Kidney epithelial cell (primary cell): ENCODE measurements around a stretch of chr3.

- RAMPAGE, long total RNA: no peak
These were observed 29.2 kb upstream of the SRPRB start for GRCh38 chr3:133776481-133776808.

DNA sequence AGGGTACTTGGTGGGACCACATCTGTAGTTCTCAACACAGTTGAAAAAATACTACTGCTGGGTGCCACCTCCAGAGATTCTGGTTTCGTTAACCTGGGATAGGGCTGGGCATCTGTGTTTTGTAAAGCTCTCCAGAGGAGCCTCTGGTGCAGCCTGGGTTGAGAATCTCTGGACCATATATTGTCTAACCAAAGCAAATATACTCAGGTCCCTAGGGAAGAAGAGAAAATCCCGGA lies 52.2 kb upstream of the RAB6B start:
- RAMPAGE, long total RNA: no peak
- RRBS: no CpG with 5 or more reads among the region's 2 CpGs

DNA sequence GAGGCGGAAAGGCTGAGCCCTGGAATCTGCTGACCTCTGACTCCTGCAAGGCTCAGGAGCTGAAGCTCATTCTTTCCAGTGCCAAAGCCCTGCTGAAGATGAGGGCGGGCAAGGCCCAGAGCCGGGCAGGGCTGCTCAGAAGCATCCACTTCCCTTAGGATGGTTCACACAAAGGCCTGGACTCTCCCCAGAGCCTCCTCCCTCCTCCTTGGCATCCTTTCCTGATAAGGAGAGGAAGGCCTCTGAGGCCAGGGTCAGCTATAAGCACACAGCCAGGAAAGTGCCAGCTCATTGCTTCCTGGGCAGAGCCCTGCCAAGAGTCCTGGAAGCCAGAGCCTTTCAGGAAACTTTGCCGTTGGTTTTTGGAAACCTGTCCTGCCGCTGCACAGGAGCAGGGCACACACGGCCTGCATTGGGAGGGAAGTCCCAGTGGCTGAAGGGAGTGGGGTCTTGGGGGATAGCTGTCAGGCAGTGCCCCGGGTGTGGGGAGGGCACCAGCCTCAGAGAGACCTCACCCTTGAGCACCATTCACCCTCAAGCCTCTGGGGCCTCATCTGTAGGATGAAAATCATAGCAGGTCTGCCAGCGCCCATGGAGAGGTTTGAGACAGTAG lies 37.3 kb upstream of the SLCO2A1 start:
- RAMPAGE, long total RNA: no peak
- RRBS: no CpG with 5 or more reads among the region's 8 CpGs

GRCh38 chr3:134202498-134202984 lies 48.1 kb downstream of the RYK start:
- RAMPAGE, long total RNA: no peak
- RRBS: no CpG with 5 or more reads among the region's 4 CpGs

DNA sequence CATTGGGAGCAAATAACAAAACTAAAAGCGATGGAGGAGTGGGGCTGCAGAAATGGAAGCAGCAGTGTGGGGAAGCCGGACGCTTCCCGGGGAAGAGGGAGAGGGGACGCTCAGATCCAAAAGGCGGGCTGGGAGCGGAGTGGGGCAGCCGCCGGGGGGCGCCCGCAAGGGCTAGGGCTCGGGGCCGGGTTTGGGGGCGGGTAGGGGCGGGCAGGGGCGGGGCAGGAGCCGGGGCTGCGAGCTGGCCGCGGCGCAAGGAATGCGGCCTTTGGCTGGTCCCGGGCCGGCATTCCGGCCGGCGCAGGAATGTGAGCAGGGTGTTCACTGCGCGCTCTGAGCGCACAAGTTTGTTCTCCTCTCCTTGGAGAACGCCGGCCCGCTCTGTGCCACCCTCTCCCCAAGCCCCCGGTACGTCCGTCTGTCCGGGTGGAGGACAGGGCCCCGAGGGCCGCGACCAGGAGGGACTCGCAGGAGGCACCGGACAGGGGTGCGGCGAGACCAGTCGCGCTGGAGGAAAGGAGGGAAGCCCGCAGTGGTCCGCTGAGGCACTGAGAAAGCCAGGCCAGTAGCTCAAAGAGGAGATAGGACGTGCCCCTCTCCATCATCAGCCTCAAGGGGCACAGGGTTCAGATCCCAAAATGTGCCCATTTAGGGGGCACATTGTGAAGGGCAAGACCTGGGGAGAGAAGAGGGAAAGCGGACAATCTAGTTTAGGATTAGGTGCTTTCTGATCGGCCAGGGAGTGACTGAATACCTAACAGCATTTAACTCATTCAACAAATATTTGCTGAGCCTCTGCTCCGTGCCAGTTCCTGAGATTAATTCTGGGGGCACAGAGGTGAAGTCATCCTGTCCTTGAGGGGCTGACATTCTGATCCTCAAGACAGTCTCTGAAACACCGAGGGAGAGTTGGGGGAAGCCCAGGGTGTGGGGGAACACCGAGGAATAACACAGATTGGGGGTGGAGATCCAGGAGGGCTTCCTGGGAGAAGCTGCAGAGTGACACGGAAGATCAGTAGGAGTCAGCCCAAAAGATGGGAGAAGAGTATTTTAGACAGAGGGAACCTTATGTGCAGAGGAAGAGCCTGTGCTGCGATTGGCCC lies 60.7 kb downstream of the AMOTL2 start:
- RAMPAGE, long total RNA: no peak
- RRBS: 2% methylated on average over 30 of the region's 56 CpGs

DNA sequence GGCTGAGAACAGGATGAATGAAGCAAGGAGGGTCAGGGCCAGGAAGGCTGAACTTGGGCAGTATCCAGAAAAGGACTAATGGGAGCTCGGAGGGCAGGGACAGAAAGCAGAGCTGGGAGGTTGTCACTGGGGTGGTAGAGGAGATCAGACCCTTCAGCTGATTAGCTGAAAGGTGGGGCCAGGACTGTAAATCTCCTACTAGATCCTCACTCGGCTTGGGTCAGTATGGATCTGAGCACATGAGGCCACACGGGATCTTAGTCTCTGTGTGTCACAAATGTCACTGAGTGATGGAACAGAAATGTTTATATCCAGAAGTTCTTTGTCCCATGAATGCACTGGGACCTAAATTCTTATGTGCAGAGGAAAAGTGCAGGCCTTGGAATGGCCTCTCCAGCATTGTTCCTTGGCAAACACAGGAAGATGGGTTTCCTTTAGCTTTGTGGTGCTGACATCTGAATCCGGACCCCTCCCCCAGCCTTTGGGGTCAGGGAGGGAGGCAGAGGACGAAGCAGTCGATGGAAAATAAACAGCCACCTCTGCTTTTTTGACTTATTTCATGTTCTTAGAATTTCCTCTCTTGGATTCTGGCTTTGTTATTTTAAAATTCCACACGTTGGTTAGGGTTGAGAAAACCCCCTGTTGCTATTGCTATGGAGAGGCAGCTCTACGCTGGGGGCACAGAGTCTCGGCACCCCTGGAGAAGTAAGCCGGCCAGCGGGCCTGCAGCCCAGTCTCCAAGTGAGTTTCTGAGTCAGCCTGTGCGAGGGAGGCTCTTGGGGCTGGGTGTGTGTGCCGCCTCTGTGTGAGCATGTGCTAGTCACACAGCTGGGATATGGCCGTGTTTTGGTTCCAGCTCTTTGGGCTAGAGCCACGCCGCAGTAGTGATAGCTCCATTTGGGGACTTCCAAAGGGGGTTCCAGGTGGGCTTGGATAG lies 59.1 kb downstream of the AMOTL2 start:
- RAMPAGE, long total RNA: no peak
- RRBS: no CpG with 5 or more reads among the region's 16 CpGs

GRCh38 chr3:134354907-134355369 lies 19.3 kb downstream of the AMOTL2 start:
- RAMPAGE, long total RNA: no peak
- RRBS: no CpG with 5 or more reads among the region's 5 CpGs

GRCh38 chr3:134370178-134371408 lies 3.7 kb downstream of the AMOTL2 start:
- RAMPAGE, long total RNA: no peak
- RRBS: 80% methylated on average over 8 of the region's 32 CpGs

DNA sequence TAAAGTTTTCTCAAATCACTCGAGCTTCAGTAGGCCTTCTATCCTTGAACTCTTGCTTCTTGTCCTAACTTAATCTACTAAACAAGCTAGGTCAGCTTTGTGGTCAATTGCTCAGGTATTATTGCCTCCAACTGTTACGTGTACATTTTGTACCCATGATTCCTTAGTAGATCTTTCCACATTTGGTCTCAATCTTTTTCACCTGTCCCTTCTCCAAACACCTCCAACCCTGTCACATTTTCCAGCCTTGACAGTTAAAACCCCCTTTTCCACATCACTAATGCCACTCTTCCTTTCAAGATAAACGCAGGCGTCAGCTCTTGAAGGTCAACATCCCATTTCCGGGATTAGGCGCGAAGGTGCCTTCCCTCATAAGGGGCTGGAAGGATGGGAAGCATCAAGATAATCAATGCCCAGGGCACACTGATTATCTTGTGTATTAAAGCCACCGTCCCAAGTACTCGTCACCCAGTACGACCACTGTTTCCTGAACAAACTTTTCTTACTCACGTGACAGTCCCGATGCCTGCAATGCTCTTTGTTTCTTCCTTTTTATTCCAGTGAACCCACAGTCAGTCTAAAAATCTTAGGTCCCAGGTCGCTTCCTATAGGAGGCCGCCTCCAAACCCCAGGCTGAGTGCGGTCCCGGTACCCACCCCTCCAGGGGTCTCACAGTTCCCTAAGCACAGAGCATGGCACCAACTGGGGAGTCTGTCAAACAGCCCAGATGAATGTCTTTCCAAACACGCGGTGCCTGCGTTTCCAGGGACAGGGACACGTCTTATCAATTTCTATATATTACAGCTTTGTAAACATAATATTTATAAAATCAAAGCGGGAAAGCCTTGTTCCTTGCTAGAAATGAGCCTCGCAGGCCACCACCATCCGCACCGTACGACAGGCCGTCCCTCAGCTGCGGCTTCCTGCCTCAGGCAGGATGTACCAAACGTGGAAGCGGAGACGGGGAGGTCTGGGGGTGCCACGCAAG lies 681 bp downstream of the ANAPC13 start:
- RAMPAGE, long total RNA: start-site peak on the minus strand centred at position 905 of the sequence, 26 bp wide, 64 and 54 reads in 2 replicates
- RRBS: no CpG with 5 or more reads among the region's 31 CpGs

- RAMPAGE, long total RNA: no peak
- RRBS: no CpG with 5 or more reads among the region's 8 CpGs
These were observed 58.9 kb downstream of the CEP63 start for GRCh38 chr3:134544751-134545075.

- RAMPAGE, long total RNA: no peak
- RRBS: no CpG with 5 or more reads among the region's 2 CpGs
These were observed 37.6 kb downstream of the KY start for GRCh38 chr3:134613266-134613609.

DNA sequence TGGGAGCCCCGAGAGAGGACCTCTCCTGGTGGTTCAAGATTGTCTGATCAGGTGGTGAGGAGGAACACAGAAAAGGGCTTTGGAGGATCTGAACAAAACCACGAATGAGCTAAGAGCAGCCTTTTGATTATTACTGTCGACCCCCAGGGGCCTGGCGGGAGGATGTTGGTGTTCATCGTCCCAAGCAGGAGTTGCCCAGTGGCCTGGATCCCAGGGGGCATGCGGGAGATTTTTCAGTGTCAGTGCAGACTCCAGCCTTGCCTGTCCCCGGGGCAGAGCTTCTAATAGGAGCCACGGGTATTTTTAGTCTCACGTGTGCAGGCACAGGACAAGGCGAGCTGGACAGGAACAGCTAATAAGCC lies 8.8 kb upstream of the KY start:
- RAMPAGE, long total RNA: no peak
- RRBS: no CpG with 5 or more reads among the region's 10 CpGs

GRCh38 chr3:134663899-134664547 lies 13.2 kb upstream of the KY start:
- RAMPAGE, long total RNA: no peak
- RRBS: no CpG with 5 or more reads among the region's 7 CpGs

DNA sequence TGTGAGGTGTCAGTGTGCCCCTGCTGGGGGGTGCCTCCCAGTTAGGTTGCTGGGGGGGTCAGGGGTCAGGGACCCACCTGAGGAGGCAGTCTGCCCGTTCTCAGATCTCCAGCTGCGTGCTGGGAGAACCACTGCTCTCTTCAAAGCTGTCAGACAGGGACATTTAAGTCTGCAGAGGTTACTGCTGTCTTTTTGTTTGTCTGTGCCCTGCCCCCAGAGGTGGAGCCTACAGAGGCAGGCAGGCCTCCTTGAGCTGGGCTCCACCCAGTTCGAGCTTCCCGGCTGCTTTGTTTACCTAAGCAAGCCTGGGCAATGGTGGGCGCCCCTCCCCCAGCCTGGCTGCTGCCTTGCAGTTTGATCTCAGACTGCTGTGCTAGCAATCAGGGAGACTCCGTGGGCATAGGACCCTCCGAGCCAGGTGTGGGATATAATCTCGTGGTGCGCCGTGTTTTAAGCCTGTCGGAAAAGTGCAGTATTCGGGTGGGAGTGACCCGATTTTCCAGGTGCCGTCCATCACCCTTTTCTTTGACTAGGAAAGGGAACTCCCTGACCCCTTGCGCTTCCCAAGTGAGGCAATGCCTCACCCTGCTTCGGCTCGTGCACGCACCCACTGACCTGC lies 462.5 kb downstream of the EPHB1 start:
- RAMPAGE, long total RNA: no peak
- RRBS: no CpG with 5 or more reads among the region's 18 CpGs

DNA sequence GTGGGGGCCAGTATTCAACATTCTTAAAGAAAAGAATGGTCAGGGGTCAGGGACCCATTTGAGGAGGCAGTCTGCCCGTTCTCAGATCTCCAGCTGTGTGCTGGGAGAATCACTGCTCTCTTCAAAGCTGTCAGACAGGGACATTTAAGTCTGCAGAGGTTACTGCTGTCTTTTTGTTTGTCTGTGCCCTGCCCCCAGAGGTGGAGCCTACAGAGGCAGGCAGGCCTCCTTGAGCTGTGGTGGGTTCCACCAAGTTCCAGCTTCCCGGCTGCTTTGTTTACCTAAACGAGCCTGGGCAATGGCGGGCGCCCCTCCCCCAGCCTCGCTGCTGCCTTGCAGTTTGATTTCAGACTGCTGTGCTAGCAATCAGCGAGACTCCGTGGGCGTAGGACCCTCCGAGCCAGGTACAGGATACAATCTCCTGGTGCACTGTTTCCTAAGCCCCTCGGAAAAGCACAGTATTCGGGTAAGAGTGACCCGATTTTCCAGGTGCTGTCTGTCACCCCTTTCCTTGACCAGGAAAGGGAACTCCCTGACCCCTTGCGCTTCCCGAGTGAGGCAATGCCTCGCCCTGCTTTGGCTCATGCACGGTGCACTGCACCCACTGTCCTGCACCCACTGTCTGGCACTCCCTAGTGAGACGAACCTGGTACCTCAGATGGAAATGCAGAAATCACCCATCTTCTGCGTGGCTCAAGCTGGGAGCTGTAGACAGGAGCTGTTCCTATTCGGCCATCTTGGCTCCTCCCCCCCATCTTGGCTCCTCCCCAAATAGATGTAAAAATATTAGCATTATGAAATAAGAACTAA lies 526.2 kb upstream of the PPP2R3A start:
- RAMPAGE, long total RNA: no peak
- RRBS: no CpG with 5 or more reads among the region's 20 CpGs

DNA sequence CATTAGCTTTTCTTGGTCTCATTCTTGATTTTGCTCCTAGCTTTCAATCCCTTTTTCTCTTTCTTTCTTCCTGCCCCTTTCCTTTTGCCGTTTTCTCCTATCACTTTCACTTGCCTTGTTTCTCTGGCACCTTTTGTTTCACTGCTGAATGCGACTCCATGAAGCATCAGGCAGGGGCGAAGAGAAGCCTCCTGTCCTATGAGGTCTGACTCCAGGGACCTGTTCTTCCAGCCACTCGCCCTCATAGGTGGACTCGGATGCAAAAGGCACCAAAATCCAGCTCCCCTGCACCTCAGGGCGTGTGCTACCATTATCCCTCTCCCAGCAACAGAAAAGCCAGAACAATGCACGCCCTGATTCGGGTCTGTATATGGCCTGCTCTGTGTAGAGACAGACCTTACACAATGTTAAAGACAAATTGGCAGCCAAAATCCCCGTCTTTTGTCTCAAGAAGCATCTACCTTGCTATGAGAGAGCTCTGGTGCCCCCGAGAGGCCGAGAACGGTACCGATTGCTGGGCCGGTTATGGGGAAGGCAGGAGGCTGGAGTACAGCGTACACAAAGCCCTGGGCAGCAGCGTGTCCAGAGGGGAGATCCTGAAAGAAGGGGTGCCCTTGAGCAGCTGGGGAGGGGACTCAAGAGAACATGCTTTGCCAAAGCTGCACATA lies 461.8 kb upstream of the PPP2R3A start:
- RAMPAGE, long total RNA: no peak
- RRBS: no CpG with 5 or more reads among the region's 16 CpGs

GRCh38 chr3:136022488-136023131 lies 57.1 kb downstream of the PPP2R3A start:
- RAMPAGE, long total RNA: no peak
- RRBS: no CpG with 5 or more reads among the region's 5 CpGs

DNA sequence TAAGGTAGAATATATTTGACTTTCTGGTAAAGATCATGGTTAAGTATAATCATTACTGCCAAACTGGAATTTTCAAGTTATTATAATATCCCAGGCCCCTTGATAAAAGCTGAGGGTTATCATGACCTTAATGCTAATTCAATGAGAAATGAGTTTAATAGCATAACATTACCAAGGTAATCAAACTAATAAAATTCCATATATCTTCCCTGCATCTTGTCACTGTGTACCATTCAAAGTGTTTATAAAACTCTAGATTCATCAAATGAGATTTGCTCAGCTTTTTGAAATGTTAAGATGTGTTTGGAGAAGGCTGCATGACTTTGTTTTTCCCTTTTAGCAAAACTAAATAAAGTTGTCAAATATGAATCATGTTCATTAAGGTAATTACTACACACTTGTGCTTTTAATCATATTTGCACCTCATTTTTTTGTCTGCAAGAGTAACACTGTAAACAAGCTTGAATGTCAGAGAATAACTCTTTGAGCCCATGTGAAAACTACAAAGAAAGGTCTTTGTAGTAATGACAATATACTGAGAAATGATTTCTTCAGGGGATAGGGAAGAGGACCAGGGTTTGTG lies 48.5 kb downstream of the MSL2 start:
- RAMPAGE, long total RNA: no peak

GRCh38 chr3:136195190-136195833 lies 823 bp downstream of the MSL2 start:
- RAMPAGE, long total RNA: no peak
- RRBS: under 1% methylated on average over 15 of the region's 72 CpGs

GRCh38 chr3:136632549-136632960 lies 119.6 kb downstream of the STAG1 start:
- RAMPAGE, long total RNA: no peak
- RRBS: no CpG with 5 or more reads among the region's 4 CpGs